Lung (tissue), 4 donors: ENCODE data around the gene YAE1.

- PRO-cap: no peak
- RAMPAGE, long total RNA: no peak
- RRBS: no CpG with 5 or more reads among the region's 24 CpGs
These were observed 43.5 kb upstream of the ELMO1 start for GRCh38 chr7:37492123-37492660.

GRCh38 chr7:37674377-37675008 lies 9.1 kb upstream of the GPR141 start:
- PRO-cap: no peak
- RAMPAGE, long total RNA: no peak
- RRBS: no CpG with 5 or more reads among the region's 5 CpGs

DNA sequence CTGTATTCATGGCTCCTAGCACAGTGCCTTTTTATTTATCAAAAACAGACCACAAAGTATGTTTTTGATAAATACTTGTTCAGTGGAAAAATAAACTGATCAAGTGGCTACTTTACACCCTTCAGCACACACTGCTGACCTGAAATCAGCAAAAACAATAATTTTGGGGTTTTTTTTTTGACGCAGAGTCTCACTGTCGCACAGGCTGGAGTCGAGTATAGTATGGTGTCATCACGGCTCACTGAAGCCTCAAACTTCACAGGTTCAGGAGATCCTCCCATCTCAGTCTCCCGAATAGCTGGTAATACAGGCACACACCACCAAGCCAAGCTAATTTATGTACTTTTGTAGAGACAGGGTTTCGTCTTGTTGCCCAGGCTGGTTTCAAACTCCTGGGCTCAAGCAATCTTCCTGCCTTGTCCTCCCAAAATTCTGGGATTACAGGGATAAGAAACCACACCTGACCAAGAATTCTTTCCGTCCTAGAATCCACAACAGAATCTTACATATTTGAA lies 64.8 kb downstream of the STARD3NL start:
- PRO-cap: no peak
- RAMPAGE, long total RNA: no peak
- RRBS: no CpG with 5 or more reads among the region's 7 CpGs

GRCh38 chr7:39565971-39567172 lies at the start of gene YAE1:
Gene YAE1 (plus strand): TSS chr7:39566404.
- PRO-cap: bidirectional peak, plus-strand start at chr7:39566406, minus-strand start at chr7:39566349
- RAMPAGE, long total RNA: no peak
- RRBS: under 1% methylated on average over 19 of the region's 65 CpGs

DNA sequence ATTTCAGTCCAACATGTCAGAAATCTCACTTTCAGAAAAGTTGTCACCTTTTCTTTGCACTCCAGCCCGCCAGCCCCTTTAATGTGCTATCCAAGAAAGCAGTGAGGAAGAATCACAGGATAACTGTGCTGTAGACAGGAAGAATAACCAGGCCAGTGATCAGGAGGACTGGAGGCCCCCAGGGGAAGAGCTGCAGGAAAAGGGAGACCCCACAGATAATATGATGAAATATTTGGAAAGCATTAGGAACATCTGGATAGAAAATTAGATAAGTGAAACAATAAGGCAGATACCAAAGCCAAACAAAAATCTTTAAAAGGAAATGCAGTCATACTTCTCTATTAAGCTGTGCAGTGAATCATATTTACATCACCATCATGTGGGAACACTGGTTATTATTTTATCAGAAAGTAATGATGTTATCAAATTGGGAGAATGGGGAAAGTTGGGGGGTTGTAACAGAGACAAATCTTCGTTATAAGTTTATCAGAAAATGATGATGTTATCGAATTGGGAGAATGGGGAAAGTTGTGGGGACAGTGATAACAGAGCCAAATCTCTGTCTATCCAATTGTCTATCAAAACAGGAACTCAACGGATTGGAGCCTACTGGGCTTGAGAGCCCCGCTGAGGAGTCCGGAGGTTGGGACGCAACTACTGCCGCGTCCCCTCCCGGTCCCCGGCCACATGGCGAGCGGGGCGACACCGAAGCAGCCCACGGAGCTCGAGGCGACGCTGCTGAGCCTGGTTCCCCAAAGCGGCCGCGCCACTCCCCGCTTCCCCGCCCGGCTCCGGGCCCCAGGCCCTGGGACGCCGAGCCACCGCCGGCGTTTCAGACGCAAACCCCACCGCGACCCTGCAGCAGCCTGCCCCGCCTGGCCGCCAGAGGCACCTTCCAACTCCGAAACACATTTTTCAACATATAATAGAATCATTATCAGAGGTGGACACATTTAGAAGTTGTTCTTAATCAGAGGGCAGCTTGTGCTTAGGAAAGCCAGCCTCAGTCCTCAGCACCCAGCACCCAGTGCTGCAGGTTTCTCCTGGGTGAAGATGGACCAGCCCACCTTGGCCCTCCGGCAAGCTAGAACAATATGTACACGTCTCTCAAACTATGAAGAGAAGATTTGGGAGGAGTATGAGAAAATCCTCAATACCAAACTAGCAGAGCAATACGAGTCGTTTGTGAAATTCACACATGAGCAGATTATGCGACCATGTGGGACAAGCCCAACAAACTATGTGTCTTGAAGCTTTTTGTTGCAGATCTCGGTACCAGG lies 13.9 kb upstream of the RALA start:
- PRO-cap: no peak
- RAMPAGE, long total RNA: no peak
- RRBS: 12% methylated on average over 5 of the region's 43 CpGs

DNA sequence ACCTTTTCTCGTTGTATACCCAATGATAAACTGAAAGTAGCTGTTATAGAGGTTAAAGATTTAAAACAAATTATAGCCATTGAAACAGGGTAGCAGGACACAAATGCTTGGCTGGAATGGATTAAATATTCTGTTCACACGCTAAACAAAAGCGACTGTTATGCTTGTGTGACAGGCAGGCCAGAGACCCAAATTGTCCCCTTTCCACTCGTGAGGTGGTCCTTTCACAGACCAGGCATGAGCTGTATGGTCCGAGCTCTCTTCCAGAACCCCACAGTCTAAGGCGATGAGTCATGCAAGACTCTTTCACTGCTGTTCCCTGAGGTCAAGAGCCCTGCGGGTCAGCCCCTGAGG lies 136.7 kb downstream of the RALA start:
- PRO-cap: no peak
- RAMPAGE, long total RNA: no peak
- RRBS: no CpG with 5 or more reads among the region's 7 CpGs

DNA sequence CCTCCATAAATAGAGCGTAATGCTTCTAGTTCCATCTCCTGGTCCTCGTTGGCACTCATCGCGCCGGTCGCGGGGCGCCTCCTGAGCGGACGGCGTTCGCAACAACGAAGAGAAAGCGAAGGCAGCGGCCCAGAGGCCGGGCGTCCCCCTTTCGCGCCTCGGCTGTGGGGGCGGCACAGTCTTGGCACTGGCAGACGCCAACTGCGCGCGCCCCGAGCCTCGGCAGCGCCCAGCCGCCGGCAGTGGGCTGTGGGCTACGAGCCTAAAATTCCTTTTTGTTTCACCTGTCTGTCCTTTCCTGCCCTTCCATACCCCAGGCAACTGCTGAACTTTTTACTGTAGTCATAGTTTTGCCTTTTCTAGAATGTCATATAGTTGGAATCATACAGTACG lies 95.1 kb upstream of the CDK13 start:
- PRO-cap: no peak
- RAMPAGE, long total RNA: no peak
- RRBS: no CpG with 5 or more reads among the region's 32 CpGs

DNA sequence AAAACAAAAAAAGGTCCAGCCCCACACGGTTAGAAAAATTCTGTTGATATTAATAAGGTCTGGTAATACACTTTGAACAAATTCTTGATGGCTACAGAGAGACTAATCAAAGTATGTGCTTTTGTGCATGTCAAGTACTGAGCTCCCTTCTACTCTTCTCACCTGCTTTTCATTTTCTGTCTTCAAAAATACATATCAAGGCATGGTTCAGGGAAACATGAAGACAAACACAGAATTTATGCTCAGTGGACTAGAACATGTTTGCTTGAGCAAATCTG lies 21.8 kb downstream of the CDK13 start:
- PRO-cap: no peak
- RAMPAGE, long total RNA: no peak
- RRBS: no CpG with 5 or more reads among the region's 1 CpG

DNA sequence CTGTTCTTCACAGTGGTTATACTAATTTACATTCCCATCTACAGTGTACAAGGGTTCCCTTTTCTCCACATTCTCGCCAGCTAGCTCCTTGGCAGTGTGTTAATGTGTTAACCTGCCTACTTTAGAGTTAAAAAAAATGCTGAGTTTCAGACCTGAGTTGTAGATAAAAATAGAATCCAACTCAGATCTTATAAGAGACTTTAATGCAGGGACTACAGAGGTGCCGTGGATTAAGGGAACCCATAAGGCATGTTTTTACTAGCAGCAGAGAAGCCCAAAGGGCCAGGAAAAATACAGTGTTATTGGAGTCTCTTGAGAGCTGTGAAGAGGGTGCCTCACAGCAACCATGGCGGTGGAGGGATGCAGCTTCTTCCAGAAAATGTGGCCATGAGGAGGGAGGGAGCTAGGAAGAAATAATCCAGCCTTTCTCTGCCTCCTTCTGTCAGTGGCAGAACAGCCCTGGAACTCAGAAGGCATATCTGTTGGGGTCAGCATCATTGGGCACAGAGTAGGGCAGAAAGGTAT lies 35.6 kb downstream of the CDK13 start:
- PRO-cap: no peak
- RAMPAGE, long total RNA: no peak
- RRBS: no CpG with 5 or more reads among the region's 3 CpGs

DNA sequence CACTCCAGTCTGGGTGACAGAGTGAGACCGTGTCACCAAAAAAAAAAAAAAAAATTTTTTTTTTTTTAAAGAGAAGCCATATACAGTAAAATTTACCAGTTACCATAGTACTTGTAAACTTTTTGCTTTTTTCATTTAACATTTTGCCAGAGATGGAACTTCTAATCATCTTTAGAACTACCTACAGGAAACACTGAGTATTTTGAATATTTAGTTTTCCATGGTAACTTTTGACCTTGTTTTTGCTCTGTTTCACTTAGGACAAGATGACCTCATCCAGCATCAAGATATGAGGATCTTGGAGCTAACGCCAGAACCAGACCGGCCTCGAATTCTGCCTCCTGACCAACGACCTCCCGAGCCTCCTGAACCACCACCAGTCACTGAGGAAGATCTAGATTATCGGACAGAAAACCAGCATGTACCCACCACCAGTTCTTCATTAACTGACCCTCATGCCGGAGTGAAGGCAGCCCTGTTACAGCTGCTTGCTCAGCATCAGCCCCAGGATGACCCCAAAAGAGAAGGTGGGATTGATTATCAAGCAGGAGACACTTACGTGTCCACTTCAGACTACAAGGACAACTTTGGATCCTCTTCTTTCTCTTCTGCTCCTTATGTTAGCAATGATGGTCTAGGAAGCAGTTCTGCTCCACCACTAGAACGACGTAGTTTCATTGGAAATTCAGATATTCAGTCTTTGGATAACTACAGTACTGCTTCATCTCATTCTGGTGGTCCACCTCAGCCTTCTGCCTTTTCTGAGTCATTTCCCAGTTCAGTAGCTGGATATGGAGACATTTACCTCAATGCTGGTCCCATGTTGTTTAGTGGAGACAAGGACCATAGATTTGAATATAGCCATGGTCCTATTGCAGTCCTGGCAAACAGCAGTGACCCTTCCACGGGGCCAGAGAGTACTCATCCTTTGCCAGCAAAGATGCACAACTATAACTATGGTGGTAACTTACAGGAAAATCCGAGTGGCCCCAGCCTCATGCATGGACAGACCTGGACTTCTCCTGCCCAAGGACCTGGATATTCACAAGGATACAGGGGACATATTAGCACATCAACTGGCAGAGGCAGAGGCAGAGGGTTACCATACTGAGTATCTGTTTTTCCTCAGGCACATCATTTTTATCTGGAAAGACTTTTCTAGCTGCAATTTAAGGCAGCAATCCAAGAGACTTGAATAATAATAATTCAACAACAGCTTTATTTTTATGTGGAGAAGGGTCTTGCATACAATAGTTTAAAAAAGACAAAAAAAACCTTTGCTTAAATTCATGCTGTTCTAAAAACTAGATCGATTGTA lies 40.1 kb downstream of the MPLKIP start:
- PRO-cap: no peak
- RAMPAGE, long total RNA: no peak
- RRBS: no CpG with 5 or more reads among the region's 14 CpGs

- PRO-cap: no peak
- RAMPAGE, long total RNA: no peak
- RRBS: no CpG with 5 or more reads among the region's 4 CpGs
These were observed 87.1 kb downstream of the SUGCT start for GRCh38 chr7:40221865-40222382.

- PRO-cap: no peak
- RAMPAGE, long total RNA: no peak
- RRBS: no CpG with 5 or more reads among the region's 2 CpGs
These were observed 302.8 kb downstream of the SUGCT start for GRCh38 chr7:40437499-40438095.

- PRO-cap: no peak
- RAMPAGE, long total RNA: no peak
- RRBS: no CpG with 5 or more reads among the region's 10 CpGs
These were observed 692.6 kb downstream of the SUGCT start for GRCh38 chr7:40827218-40828017.

DNA sequence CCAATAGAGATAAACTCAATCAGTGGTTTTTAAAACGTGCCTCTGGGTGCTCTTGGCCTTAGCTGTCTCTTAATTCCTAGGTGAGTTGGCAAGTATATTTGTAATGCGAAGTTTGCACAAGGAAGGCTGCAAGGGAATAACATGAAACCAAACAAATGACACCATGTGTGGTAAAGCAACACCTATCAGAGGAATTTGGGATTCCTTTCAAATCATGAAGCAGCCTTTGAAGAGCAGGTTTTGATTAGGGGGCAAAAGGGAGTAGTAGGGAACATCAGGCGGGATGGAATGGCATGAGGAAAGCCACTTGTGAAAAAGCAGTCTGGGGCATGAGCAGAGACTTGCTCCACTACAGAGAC lies 284.5 kb downstream of the INHBA start:
- PRO-cap: no peak
- RAMPAGE, long total RNA: no peak
- RRBS: no CpG with 5 or more reads among the region's 3 CpGs

GRCh38 chr7:41449575-41450048 lies 253.3 kb downstream of the INHBA start:
- PRO-cap: no peak
- RAMPAGE, long total RNA: no peak
- RRBS: no CpG with 5 or more reads among the region's 4 CpGs

GRCh38 chr7:41971684-41972088 lies 265.3 kb downstream of the GLI3 start:
- PRO-cap: no peak
- RAMPAGE, long total RNA: no peak
- RRBS: no CpG with 5 or more reads among the region's 7 CpGs

GRCh38 chr7:42009552-42010031 lies 227.4 kb downstream of the GLI3 start:
- PRO-cap: no peak
- RAMPAGE, long total RNA: no peak
- RRBS: no CpG with 5 or more reads among the region's 10 CpGs

GRCh38 chr7:42227843-42228963 lies 8.8 kb downstream of the GLI3 start:
- PRO-cap: no peak
- RAMPAGE, long total RNA: no peak
- RRBS: 9% methylated on average over 19 of the region's 59 CpGs

DNA sequence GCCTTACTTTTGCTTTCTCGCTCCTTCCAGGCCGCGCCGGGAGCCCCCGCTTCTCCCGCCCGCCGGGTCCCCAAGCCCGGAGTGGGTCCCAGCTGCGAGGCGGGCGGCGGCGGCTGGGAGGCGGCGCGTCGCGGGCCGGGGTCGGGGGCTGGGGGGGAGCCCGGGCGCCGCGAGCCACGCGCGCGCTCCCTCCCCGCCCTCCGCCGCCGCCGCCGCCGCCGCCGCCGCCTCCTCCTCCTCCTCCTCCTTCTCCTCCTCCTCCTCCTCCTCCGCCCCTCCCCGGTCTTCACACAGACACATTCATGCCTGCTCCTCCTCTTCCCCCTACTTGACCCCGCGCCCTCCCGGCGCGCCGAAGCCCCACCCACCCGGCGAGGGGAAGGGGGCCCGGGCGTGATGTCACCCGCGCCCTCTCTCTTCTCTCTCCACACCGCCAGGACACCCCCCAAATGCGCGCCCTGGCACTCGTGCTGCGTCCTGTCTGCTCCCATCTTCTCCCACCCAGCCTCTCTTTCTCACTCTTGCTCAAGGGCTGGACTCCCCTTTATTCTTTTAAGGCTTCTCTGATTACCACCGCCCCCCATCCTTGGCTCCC lies 865 bp upstream of the GLI3 start:
- PRO-cap: bidirectional peak, plus-strand start at position 363 of the sequence, minus-strand start at position 214 of the sequence
- RAMPAGE, long total RNA: no peak
- RRBS: 1% methylated on average over 25 of the region's 59 CpGs

- PRO-cap: no peak
- RAMPAGE, long total RNA: no peak
- RRBS: no CpG with 5 or more reads among the region's 2 CpGs
These were observed 3.3 kb upstream of the GLI3 start for GRCh38 chr7:42240269-42240816.